Metastatic Lung Carcinoma in the Adrenal Gland (tissue), 1 donor: ENCODE measurements around a stretch of chr12.

GRCh38 chr12:92108499-92109464, 36.9 kb downstream of the BTG1 start:
- PRO-cap = no peak

- PRO-cap = no peak
Measured at GRCh38 chr12:92109574-92110027, 36.0 kb downstream of the BTG1 start.

DNA sequence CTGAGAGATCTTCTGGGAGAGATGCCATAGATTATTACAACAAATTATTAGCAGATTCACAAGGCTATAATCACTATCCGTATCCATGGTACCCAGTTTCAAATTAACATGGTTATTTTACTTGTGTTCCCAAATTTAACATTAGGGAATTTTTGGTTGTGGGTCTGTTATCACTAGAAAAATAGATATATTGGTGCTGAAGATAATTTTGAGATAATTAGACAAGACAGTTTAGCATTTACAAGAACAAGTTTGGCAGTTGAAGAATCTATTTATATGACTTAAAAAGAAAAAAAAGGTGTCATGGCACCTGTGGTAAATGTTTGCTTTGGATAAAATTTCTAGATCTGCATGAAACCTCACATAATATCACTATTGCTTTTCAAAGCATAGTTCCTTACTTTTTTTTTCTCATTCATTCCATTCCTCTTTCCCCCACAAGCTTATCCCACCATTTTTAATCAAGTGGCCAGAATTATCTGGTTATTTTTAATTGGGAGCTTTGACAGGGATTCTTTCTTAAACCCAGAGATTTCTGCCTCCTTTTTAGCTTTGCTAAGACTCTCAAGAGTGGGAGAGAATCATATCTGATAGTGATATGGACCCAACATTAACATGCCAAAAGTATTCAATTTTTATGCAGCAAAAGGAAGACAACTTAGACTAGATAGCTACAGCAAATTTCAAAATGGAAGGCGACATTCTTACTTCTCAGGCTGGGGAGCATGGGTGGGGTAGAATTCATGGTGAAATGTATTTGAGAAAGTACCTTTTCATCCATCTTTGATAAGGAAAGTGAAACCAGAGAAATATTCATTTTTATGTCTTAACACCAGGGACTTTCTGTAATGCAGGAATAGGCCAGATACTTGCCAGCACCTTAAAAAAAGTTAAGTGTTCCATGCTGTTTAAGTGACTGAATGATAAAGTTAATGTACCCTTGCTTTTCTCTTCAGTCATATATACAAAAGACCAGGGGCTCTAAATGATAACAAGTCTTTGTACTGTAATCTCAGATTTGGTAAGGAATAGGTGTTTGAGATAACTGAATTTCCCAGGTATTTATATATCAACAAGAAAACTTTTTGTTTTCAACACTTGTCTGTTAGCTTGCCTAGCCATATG, 13.6 kb downstream of the BTG1 start:
- PRO-cap = no peak

- PRO-cap = no peak
Measured at GRCh38 chr12:92136063-92136357, 9.6 kb downstream of the BTG1 start.

- PRO-cap = no peak
Measured at GRCh38 chr12:92142386-92143140, 3.1 kb downstream of the BTG1 start.

GRCh38 chr12:92156894-92157450, 11.3 kb upstream of the BTG1 start:
- PRO-cap = no peak

DNA sequence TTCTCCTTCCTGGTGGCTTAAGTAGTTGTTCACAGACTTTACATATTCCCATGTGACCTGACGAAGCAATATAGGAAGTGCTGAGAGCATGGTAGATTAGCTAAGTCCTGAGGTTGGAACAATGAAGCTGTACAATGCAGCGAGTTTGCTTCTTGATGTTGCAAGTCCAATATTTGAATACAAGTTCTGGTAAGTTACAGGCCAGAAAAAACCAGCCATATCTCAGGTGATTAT, 72.8 kb upstream of the BTG1 start:
- PRO-cap = no peak

GRCh38 chr12:92243864-92244357, 98.3 kb upstream of the BTG1 start:
- PRO-cap = no peak

DNA sequence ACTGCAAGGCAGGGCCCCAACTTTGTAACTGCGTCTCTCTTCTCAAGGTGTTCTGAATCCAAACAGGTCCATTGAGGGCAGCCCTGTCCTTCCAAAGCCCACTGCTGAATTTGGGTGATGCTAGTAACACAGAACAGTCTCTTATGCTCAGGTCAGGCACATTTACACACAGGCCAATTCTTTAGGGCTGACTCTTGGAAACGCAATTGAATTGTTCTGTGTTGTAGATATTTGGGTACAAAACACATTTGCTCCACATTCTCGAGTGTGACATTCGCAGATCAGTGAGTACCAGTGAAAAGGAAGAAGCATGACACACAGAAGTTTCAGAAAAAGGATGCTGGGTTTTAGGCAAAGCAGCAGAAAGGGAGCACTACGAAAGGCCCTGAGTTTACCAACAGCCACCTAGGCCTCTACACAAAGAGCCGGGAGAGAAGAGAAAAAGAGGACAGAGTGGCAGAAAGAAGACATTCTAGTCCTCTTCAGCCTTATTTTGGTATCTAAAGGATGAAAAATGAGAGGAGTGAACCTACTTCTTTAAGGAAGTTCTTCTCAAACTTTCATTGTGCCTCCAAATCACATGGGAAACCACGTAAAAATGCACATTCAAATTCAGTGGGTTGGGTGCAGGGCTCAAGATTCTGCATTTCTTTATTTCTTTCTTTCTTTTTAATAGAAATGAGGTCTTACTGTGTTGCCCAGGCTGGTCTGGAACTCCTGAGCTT, 254.4 kb upstream of the BTG1 start:
- PRO-cap = no peak

DNA sequence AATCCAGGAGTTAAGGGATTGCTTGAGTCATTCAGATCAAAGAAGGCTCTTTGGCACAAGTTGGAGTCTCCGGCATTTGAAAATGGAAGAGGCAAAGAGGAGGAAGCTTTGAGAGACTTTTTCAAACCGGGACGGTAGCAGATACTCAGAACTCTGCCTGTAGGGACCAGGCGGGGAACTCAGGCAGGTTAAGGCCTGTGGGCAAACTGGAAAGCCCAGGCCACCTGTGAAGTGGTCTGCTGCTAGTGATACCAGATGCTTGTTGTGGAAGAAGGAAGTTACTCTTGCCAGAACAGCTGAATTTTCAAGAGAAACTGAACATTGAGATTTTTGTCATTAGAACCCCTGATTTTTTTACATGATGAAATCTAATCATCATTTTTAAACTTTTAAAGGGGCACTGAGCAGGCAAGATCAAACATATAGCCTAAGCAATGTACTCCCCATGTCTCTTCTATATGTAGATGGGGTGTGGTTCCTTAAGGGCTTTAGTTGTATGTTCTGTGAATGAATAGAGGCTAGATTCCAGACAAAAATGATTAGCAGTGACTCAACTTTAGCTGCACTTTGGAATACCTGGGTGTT, 256.9 kb upstream of the PLEKHG7 start:
- PRO-cap = no peak

GRCh38 chr12:92504456-92505204, 198.2 kb upstream of the PLEKHG7 start:
- PRO-cap = no peak

DNA sequence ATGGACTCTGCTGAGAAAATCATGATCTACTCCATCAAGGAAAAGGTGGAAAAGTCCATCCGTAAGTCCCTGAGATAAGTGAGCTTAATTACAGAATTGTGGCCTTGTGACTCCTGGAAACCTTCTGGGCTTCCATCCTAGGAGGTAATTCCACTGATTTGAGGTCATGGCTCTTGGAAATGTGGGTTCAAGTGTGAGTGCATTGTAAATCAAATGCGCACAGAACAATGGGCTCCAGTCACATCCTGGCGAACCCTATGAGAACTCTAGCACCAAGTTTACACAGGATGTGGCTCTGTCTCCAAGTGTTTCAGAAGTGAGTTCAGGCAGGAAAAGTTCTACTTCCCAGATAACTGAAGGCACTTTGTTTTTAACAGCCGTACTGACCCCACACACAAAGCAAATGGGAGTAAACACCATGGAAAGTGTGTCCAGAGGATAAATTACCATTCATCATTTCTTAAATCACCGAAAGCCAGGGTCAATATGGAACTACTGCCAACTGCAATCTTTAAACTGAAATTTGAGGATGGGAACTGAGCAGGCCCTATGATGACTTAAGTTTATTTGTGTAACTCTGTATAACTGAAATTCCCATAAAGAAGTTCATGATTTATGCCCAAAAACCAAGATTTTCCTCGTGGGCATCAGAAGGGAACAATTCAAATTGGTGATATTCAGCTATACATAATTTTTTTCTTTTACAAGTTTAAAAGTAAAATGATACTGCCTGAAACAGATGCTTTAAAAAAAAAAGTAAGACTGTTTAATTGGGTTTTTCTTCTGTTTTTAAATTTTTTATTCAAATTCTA, 51.6 kb downstream of the PLEKHG7 start:
- PRO-cap = no peak

- PRO-cap = no peak
Measured at GRCh38 chr12:92827915-92828429, 101.1 kb downstream of the EEA1 start.

DNA sequence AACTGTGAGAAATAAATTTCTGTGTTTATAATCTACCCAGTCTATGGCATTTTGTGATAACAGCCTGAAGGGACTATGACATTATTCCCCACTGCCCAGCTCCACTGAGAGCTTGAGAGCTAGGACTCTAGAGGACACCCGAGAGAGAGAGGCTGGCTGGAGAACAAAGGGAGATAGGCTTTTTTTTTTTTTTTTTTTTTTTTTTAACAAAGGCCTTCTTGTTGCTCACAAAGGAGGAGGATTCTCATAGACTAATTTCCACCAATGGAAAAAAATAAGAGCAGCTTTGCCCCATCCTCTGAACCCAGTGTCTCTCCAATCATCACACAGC, 87.9 kb upstream of the EEA1 start:
- PRO-cap = no peak

DNA sequence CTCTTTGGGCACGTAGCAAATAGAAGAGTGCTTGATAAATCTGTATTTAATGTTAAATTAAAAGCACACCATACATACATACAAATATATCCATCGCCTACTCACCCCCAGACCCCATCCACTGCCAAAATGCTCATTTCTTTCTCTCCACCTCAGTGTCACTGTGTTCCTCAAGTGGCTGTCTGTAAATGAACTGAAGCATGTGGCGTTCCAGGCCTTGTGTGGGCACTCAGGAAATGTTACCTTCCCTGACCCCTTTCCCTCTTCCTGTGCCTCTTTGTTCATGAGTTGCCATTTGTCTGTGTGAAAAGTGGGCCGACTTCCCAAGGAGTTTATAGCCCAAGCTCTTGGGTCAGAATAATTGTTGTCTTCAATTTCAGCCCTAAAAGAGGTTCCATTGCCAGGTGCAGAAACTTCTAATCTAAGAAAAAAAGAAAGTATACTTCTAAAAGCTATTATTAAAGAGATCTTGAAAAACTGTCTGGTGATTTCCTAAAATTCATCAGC, 201.3 kb upstream of the EEA1 start:
- PRO-cap = no peak

- PRO-cap = unidirectional peak, minus-strand start at chr12:93135375
Measured at GRCh38 chr12:93134705-93135624, 205.9 kb upstream of the EEA1 start.

DNA sequence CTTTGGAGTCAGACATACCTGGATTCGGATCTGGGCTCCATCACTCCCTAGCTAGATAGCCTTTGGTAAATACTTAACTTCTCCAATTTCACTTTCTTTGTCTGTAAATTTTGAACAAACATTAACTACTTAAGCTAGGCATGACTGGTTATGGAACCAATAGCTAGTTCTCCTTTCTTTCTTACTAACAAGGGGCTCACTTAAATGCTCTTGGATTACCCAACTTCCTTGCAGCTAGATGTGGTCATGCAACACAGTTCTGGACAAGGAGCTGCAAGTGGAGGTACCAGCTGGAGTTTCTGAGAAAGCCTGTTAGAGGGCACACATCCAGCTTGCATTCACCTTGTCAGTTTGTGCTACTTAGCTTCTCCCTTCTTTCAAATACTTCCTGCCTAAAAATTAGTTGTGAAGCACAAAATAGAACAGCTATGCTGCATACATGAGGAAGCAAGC, 210.0 kb upstream of the EEA1 start:
- PRO-cap = no peak

DNA sequence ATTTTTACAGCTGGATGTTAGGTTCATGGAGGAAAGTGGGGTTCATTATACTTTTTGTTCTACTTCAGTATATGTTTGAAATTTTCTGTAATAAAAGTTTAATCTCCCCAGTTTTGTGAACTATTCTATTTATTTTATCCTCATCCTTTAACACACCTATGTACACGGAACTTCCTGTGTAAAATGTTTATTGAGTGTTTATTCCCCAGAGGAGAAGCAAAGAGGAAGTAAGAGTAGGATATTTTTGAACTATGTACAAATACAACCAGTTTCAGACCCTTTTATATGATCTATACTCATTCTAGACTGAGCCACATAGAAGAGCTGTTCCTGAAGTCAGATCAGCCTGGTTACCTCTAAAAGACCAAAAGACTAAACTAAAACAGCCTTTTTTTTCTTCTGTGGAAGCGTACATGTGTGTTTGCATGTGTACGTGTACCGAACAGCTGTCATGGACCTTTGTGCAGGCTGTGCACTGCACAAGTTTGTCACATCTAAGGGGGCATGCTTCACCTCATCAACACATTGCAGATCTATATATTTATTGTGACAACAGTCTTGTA, 210.9 kb upstream of the NUDT4 start:
- PRO-cap = no peak

- PRO-cap = no peak
Measured at GRCh38 chr12:93243928-93244708, 133.6 kb upstream of the NUDT4 start.

DNA sequence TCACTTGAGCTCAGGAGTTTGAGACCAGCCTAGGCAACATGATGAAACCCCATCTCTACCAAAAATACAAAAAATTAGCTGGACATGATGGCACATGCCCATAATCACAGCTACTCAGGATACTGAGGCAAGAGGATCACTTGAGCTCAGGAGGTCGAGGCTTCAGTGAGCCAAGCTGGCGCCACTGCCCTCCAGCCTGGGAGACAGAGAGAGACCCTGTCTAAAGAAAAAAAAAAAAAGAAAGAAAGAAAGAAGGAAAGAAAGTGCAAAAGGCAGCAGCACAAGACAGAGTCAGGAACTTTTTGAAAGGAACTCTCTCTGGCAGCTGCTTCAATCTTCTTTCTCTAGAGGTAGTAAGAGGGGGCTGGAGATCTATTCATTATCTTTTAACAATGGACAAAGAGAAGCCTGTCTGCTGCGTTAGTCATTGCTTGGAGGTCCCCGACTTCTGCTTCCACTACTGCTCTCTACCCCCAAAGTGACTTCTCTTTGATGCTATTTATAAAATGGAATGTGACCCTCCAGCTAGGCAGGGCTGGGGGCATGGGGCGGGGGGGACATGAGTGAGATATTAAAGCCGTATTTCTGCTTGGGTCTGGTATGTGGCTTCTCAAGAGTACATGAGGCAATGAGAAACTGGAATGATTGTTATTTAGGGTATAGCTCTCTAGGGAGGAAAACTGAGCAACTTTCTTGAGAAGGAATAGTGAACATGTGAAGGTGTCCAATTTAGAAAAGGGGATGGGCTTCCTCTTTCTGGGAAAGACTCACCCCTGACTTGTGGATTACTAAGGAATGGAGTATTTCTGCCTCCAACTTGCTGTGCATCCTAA, 41.5 kb upstream of the NUDT4 start:
- PRO-cap = no peak